Mammary microvascular endothelial cell (primary cell): ENCODE results near the genes SLC38A7, CMTM1, CES3, PHAF1 and MATCAP1.

DNA sequence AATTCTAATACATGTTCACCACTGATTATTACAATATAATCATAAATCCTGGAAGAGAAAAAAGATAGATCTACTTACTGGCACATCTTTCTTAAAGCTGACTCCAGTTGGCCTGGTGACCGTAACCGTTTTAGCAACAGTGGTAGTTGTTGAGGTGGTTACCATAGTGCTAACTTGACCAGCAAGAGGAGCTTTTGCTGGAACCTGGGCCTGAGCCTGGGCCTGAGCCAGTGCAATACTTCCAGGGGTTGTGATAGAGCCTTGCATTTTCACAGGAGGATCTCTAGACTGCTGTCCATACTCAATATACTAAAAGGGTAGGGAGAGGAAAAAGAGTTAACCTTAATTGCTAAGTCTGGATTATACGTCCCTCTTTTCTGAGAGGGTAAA is 36.2 kb downstream of the SETD6 start:
- RAMPAGE, long total RNA: no peak

DNA sequence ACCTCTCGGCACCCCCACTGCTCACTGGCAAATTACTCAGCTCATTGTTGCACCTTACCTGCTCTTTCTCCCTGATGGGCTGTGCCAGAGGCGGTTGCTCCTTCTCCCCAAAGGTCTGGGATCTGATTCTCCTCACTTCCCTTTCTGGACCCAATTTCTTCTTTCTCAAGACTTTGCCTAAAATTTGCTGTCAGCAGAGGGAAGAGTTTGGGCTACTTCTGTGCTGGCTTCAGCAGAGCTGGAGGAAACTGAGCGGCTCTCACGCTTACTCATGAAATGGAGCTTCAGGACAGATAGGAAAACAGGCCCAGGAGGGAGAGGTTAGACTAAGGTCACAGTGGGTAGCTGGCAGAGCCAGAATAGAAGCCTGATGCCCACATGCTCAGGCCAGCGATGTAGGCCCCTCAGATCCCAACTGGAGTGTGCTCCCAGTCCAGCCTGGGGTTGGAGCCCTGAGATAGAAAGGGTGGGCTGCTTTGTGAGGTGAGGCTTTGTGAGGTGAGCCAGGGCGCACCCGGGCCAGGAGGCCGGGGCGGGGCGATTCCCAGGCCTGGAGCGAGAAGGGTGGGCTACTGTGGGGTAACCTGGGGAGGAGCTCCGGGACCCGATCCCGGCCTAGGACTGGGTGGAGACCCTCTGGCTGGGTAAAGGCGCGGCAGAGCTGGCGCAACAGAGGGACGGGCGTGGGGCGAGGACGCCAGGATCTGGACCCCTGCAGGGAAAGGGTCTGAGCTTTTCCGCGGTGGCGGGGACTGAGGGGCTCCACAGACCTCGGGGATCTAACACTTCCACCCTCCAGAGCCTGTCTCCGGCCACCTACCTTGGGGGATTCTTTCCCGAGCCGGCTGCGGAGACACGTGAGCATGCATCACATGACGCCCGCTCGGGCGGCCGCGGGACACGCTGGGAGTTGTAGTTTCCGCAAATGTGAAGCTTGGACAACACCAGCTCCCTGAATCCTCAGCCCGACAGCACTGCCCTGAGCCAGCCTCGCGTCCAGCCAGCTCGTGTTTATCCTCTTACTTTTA is at the start of gene SLC38A7:
Gene SLC38A7 (minus strand): TSS at position 874 of the 1,028 bp plus-strand sequence.
- RAMPAGE, long total RNA: start-site peak on the minus strand centred at position 833 of the sequence, 33 bp wide, 65 and 80 reads in 2 replicates

GRCh38 chr16:65945385-65945737 is 421.1 kb upstream of the CDH5 start:
- RAMPAGE, long total RNA: no peak

DNA sequence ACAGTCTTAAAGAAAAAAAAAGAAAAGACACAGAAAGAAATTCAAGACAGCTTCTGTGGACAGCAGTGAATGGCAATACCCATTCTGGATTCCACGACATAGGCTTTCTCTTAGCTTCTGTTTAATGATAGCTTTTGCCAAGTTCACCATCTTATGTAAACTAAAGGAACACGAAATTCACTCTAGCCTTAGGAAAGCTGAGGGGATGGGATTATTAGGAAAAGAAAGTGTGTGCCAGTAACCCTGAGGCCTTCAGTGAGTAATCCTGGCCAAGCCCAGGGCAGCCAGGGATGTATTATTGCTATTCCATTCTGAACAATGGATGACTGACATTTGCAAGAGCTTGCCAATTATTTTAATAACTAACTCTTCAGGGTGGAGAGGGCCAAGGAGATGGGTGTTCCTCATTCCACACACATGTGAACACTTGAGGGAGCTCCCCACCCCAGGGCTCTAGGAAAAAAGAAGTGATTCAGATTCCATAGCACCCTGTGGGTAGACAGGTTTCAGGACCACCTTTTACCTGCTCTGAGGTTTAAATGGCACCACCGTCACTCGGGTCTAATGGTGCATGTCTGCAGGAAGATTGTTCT is 41.7 kb downstream of the TK2 start:
- RAMPAGE, long total RNA: no peak

- RAMPAGE, long total RNA: no peak
Observed at GRCh38 chr16:66525816-66526347, 24.0 kb downstream of the TK2 start.

DNA sequence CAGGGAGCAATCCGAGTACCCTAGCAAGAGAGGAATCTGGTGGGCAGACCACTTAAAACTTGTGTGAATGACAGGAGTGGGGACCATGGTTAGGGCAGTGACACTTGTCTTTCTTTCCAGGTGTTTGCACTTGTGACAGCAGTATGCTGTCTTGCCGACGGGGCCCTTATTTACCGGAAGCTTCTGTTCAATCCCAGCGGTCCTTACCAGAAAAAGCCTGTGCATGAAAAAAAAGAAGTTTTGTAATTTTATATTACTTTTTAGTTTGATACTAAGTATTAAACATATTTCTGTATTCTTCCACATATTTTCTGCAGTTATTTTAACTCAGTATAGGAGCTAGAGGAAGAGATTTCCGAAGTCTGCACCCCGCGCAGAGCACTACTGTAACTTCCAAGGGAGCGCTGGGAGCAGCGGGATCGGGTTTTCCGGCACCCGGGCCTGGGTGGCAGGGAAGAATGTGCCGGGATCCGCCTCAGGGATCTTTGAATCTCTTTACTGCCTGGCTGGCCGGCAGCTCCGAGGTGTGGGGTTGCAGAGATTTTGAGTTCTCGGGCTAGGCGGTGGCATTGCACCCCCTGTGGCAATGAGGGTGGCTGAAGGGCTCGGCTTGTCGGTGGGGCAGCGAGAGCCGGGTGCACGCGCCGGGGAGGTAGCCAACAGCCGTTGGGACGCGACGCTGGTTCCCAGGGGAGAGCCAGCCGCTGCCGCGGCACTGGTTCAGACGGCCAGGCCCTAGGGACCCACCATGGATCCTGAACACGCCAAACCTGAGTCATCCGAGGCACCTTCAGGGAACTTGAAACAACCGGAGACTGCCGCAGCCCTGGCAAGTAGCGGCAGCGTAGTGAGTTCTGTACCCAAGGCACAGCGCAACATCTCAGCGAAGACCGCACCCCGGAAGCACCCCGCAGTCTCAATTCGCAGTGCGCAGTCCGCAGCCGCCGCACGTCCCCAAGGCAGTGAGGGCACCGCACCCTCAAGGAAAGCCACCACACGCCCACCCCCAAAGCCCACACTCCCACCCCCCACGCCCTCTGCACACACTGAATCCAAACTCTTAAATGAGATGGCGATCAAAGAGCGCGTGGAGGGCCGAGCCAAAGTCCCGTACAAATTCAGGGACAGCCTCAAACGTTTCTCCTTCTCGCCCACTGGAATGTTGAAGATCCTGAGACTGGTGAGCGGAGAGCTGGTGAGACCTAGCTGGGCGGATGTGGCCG is at the start of gene CMTM1:
Gene CMTM1 (plus strand): TSS at position 674 of the 1,223 bp plus-strand sequence.
- RAMPAGE, long total RNA: no peak

DNA sequence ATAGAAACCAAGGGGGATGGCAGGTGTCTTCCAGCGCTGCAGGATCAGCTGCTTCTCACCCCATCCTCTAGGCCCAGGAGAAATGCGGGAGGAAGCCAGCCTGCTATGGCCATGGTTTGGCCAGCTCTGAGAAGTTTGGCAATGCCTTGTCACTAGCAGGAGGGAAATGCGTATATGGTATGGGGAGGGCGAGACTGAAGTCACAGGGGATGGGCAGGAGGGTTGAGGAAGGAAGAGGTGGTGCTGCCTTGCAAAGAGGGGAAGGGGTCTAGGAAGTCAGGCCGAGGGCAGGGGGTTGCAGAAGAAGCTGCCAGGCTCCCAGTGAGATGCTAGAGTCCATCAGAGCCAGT is 6.6 kb downstream of the CMTM2 start:
- RAMPAGE, long total RNA: no peak

DNA sequence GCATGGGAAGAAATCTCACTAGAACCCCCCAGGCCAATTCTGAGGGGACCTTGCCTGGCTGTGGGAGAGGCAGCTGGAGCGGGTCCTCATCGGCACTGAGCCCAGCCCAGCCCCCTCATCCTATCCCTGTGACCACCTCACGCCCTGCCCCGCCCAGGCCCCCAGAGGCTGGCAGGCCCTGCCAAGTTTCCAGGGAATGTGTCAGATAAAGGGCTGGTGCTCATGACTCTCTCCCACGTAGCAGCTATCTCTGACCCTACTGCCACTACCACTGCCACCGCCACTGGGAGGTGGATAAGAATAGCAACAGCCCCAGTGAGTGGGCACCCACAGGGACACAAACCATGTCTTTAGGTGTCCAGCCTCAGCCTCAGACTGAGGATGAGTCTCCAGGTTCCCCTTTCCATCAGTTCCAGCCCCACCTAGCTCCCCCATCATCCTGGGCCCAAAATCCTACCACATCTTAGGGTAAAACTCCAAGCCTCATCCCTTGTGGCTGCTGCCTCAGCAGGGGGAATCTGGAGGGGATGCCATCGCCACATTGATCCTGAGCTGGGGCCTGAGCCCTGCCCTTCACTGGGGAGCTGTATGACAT is 15.0 kb downstream of the CDH16 start:
- RAMPAGE, long total RNA: no peak

- RAMPAGE, long total RNA: no peak
Observed at GRCh38 chr16:66936206-66936984, 1.1 kb downstream of the CES2 start.

GRCh38 chr16:66960971-66961653 is at the start of gene CES3:
Gene CES3 (plus strand): TSS chr16:66961266.
- RAMPAGE, long total RNA: no peak

DNA sequence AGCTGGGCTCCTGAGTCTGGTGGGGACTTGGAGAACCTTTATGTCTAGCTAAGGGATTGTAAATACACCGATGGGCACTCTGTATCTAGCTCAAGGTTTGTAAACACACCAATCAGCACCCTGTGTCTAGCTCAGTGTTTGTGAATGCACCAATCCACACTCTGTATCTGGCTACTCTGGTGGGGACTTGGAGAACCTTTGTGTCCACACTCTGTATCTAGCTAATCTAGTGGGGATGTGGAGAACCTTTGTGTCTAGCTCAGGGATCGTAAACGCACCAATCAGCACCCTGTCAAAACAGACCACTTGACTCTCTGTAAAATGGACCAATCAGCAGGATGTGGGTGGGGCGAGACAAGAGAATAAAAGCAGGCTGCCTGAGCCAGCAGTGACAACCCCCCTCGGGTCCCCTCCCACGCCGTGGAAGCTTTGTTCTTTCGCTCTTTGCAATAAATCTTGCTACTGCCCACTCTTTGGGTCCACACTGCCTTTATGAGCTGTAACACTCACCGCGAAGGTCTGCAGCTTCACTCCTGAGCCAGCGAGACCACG is 13.6 kb upstream of the CES4A start:
- RAMPAGE, long total RNA: no peak

DNA sequence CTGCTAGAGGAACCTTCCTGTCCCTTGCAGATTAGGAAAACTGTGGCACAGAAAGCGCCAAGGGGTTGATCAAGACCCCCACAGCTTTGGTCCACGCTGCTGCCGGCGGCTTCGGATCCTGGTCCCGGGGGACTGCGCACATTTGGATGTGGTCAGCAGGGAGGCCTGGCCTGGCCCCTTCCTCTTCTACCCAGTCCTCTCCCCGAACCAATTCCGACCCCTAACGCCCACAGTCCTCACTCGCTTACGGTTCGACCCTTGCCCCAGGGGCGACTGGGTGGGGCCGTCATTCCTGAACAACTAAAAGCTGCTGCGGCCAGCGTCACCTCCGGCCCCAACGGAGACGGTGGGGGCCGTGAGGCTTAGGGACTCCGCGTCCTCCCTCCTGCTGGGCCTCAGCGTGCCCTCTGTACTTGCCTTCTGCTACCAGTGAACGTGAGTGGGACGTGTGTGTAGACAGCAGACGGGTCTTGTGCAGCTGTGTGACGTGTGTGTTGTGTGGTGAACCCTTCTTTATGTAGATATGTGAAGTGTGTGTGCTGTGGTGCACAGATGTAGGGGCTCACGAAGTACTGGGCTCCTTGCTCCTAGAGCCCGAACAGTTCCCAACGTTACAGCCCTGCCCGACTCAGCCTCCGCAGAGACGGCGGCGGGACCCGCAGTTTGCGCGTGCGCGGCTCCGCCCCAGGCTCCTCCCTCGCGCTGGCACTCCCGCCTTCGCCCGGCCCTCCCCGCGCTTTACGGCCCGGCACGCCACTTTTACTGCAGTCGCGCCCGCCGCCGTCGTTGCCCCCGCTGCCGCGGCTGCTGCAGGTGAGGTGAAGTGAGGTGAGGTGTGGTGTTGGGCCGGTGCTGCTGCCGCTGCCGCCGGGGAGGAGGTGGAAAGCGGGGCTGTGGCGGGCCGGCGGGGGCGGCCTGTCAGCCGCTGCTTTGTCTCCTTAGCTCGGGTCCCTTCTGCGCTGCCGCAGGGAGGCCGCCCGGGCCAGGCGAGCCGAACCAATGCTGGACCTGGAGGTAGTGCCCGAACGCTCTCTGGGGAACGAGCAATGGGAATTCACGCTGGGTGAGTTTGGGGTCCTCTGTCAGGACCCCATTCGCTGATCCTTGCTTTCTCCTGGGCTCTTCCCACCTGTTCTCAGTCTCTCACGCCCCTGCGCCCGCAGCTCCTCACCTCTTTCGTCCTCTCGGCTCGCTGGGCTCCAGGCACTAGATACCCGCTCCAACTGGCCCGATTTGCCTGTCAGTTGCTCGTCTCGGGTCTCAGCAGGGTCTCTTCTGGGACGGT is at the start of gene PHAF1:
Gene PHAF1 (plus strand): TSS at position 765 of the 1,285 bp plus-strand sequence.
- RAMPAGE, long total RNA: no peak

DNA sequence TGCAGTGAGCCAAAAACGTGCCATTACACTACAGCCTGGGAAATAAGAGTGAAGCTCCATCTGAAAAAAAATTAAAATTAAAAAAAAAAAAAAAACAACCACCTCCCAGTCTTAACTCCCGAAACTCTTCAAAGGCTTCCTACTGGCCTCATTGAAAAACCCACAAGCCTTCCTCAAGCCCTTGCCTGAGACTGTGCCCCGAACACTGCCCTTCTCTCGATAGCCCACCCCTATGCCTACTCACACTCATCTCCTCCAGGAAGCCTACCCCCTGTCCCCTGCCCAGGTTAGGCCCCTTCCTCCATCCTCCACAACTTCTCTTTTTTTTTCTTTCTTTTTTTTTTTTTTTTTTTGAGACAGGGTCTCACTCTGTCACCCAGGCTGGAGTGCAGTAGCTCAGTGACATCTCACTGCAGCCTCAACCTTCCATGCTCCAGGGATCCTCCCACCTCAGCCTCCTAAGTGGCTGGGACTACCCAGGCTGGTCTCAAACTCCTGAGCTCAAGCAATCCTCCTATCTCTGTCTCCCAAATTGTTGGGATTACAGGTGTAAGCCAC is 2.9 kb upstream of the B3GNT9 start:
- RAMPAGE, long total RNA: no peak

DNA sequence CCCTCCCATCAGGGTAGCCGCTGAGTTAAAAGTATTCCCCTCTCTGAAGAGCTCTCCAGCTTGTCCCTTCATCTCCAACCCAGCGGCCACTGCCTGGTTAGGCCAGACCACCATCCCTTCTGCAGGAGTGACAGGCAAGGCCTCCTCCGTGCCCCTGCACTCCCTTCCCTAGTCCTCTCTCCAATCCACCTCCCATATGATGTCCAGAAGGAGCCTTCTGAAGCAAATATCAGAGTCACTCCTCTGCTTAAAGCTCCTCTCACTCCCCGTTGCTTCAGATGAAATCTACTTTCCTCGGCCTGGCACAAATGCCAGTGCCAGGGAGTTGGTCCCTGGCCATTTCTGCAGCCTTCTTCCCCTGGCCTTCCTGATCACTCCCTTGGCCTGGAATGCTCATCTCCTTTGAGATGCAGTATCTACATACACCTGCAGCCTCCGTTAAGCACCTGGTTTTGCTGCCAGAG is 6.3 kb downstream of the MATCAP1 start:
- RAMPAGE, long total RNA: no peak

DNA sequence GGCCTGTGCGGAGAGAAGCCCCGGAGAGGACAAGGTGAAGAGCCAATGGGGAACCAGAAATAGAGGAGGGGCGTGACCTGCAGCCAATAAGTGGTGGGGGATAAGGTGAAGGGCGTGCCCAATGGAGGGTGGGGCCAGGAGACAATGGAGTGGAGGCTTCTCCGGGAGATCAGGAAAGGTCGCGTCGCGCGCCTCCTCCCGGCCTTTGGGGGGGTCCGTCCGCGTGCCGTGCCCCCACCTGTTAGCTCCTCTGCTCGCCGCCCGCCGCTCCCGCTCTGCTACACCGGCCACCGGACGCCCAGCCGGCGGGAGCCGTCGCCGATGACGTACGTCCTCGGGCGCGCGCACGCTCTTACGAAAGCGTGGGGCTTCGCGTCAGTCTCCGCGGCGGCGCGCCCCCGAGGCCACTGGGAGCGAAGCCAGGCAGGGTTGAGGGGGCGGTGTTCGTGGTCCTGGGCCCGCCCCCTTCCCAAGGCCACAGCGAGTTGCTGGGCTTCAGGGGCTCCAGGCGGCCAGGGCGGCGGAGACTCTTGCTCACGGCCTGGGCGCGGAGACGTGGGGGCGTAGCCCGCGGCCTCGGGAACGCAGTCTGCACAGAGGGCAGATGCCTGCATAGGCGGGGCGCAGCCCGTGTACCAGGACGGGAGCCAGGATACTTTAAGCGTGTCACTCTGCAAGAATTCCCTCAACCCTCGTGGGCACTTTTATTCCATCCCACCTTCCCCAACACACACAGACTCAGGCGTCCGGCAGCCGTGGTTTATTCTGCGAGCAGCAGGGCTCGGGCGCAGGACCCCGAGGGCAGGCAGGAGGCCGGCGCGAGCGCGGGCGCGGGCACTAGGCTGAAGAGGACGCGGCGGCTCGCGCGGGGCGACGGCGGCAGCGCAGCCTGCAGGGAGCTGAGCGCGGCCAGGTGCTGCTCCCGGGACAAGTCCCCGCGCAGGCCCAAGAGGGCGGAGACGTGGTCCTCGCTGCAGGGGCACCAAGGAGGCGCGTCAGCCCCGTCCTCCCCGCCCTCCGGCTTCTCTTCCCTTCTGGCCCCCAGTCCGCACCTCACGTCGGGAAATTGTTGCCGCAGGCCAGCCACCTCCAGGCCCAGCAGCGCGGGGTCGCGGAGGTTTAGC is at the start of gene MATCAP1:
Gene MATCAP1 (minus strand): TSS at position 330 of the 1,124 bp plus-strand sequence.
- RAMPAGE, long total RNA: start-site peak on the minus strand centred at position 335 of the sequence, 31 bp wide, 99 and 11 reads in 2 replicates

GRCh38 chr16:67235961-67236779 is 9.2 kb downstream of the TMEM208 start:
- RAMPAGE, long total RNA: no peak

- RAMPAGE, long total RNA: no peak
Observed at GRCh38 chr16:67245764-67246181, 1.5 kb downstream of the FHOD1 start.

DNA sequence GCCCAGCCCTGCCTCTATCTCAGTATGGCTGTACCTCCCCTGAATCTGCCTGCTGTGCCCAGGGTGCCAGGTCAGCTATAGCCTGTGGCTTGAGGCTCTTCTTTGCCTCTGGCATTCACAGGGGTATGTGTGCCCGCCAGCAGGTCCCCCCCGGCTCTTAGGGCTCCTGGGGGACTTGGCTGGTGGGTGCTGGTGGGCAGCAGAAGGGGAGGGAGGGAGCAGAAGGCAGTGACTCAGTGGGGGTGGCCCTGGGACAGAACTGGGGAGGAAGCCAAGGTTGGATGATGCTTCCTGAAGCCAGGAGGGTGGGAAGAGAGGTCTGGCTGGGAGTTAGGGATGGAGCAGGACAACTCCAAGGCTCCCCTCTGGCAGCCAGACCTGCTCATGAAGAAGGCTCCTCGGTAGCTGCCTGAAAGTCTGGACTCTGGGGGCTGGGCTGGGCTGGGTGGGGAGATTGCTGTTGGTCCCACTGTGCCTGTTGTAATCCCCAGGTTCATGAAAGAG is 1.4 kb upstream of the PLEKHG4 start:
- RAMPAGE, long total RNA: start-site peak on the plus strand centred at position 317 of the sequence, 34 bp wide, 87 and 24 reads in 2 replicates

DNA sequence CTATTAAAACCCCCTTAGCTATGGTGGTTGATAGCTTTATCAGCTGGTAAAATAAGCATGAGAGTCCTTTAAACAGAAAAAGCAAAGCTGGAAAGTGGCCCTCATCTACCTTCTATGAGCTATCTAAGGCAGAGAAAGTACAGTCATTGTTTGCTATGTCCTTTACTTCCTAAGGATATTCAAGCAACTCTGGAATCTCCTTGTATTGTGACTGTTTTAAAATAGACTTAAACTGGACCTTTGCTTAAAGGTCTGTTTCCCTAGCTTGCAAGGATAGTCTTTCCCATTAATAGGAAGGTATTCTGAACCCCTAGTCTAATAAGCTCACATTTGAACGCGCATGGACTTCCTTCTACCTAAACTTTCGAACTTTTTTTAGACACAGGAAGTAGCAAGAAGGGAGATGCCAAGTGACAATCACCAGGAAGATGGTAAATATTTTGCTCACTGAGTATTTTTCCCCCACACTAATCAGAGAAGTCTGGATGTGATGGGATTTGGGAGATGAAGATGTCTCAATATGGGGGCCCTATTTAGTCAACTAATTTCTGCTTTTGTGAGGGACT is 28.3 kb downstream of the TPPP3 start:
- RAMPAGE, long total RNA: no peak

- RAMPAGE, long total RNA: no peak
Observed at GRCh38 chr16:67390263-67391070, 2.8 kb downstream of the TPPP3 start.